ENCODE measurements around a stretch of chr19.

GRCh38 chr19:18130315-18130916 is 22.5 kb upstream of the PIK3R2 start:
- PRO-cap = no peak

- PRO-cap = no peak
Measured at GRCh38 chr19:18153946-18154701, 1.2 kb downstream of the PIK3R2 start.

- PRO-cap = no peak
Measured at GRCh38 chr19:18253685-18254256, 20.5 kb downstream of the IQCN start.

DNA sequence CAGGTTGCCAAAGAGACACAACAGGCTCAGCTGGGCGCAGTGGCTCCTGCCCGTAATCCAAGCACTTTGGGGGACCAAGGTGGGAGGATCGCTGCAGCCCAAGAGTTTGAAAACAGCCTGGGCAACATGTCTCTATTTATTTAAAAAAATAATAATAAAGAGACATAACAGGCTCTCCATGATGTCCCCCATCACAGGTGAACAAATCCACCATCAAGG is 382 bp downstream of the IQCN start:
- PRO-cap = no peak

DNA sequence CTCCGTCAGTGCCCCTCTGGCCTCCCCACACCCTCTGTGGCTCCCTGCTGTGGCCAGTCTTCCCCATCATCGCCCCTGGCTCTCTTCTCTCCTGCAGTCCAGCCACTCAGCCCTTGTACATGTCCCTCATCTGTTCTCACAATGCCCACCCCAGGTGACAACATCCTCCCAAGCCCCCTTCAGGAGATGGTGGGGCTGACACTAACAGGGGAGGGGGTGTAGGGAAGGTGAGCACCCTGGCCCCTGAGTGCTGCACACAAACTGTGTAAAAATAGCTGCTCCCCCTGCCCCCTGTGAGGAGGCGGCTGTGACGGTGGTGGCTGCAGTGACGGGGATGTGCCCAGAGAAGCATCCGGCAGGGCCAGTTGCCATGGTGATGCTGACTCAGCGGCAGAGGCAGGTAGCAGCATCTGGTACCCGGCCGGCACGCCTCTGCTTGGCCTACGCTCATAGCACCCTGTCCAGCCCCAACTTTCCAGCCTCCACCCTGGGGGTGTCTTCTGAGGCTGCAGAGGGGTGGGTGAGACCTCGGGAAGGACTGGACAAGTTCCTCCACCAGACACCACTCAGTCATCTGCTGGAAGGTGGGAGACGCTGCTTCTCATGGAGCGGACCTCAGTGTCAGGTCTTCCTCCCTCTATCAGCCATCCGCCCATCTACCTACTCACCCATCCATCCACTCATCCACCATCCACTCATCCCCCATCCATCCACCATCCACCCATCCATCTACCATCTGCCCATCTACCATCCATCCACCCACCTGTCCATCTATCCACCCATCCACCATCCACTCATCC is 13.2 kb upstream of the JUND start:
- PRO-cap = no peak

GRCh38 chr19:18396217-18397532 is 747 bp downstream of the LRRC25 start:
- PRO-cap = no peak

GRCh38 chr19:18462949-18463314 is 25.0 kb upstream of the ISYNA1 start:
- PRO-cap = no peak

- PRO-cap = no peak
Measured at GRCh38 chr19:18468195-18469056, 30.5 kb upstream of the ISYNA1 start.

- PRO-cap = no peak
Measured at GRCh38 chr19:18507576-18508433, 14.1 kb downstream of the ELL start.

DNA sequence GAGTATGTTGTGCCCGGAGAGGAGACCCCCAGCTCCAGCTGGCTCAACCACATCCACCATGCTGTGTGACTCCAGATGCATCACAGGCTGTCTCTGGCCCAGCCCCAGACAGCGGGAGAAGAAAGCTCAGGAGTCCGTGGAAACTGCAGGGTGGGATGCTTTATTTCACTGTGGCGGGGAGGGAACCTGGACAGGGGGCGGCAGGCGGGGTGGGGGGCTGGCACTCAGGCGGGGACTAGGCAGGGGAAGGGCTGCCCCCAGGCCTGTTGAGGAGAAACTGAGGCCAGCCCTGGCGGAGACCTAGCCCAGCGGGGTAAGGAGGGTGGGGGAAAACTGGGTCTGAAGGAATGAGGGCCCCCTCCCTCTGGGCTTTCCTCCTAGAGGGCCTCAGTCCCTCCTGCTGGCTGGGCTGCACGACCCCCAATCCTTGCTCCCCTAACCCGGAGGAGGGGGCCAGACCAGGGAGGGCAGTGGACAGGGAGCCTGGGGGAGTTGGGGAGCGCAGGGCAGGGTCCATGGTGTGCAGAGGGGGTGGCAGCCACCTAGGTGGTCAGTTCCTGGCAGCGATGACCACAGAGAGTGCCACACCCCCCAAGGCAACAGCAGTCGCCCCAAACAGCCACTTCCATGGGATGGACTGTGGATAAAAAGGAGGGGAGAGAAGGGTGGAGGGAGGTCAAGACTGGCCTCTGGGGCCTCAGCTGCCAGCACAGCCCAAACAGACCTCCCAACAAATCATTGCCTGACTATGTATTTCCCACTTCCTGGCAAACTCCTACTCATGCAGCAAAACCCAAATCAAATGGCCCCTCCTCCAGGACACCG is 10.0 kb upstream of the ELL start:
- PRO-cap = no peak

DNA sequence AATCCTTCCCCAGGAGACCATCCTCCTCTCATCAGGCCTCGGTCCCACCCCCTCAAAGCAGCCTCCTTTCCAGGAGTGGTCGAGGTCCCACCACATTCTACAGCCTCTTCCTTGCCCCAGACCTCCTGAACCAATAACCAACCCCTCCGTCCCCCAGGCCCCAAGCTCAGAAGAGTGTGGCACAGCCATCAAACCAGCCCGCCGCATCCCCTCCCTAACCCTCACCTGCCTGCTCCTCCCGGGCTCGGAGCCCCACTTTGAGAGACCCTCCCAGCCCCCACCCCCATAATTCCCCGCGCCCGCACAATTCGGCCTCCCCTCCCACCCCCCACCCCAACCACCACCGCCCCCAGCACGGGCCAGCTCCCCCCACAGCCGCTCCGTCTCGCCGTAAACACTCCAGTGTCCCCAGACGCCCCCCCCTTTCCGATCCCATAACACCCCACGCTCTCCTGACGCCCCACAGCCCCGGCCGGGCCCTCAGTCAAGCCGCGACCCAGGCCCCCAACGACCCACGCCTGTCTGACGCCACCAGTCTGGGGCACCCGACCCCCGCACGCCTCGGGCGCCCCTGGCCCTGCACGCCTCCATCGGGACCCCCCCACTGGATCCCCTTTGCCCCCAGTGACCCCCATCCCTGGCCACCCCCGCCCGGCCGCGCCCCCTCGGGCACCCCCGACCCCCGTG is 567 bp downstream of the FKBP8 start:
- PRO-cap = unidirectional peak, minus-strand start at position 642 of the sequence

GRCh38 chr19:18659067-18659861 is 22.4 kb downstream of the KLHL26 start:
- PRO-cap = no peak

GRCh38 chr19:18853901-18854371 is 22.2 kb downstream of the UPF1 start:
- PRO-cap = no peak

- PRO-cap = no peak
Measured at GRCh38 chr19:18900695-18901309, 4.8 kb upstream of the CERS1 start.

GRCh38 chr19:18920191-18920513 is 637 bp downstream of the DDX49 start:
- PRO-cap = no peak

GRCh38 chr19:18939860-18940689 is 942 bp downstream of the HOMER3 start:
- PRO-cap = bidirectional peak, plus-strand start at chr19:18940326, minus-strand start at chr19:18940295

DNA sequence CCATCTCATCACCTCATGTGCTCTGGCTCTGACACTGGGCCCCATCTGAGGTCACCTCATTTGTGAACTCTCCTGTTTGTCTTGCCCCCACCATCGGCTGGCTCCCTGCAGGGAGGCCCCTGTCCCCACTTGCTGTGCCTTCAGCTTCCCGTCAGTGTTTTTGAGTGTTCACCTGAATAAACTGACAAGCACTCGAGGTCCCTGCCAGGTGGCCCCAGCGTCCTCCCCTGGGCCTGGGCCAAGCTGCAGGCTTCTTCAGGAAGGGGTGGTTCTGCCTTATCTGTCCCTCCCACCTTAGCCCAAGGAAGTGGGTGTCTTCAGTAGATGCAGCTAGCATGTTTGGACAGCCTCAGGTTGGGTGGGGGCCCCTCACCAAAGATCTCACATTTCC is 3.8 kb upstream of the SLC25A42 start:
- PRO-cap = no peak

- PRO-cap = no peak
Measured at GRCh38 chr19:19067681-19068074, 3.9 kb downstream of the SLC25A42 start.

GRCh38 chr19:19081431-19082454 is 17.9 kb downstream of the SLC25A42 start:
- PRO-cap = no peak

- PRO-cap = no peak
Measured at GRCh38 chr19:19259583-19260155, 2.9 kb downstream of the HAPLN4 start.